AG04449 (cell line): Measurements from ENCODE around the genes COL4A6 and IL13RA1.

DNA sequence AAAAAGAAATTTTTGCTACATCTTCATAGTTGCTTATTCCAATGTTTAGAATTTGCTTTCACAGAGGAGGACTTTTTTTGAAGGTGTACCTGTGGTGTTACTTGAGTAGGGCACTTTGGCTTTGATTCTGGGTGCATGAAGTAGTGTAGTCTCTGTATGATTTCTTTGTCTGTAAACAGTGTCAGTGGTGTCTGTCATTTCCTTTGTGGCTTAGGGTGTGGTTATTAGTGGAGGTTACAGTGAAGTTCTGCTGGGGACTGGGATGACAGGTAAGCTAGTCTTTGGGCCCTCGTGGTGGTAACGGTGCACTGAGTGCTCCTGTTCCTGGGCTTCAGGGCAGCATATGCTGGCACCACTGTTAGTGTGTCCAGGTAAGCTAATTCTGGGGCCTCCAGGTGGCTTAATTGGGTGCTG is 26.2 kb upstream of the VSIG1 start:
- RRBS: no CpG with 5 or more reads among the region's 2 CpGs

GRCh38 chrX:108153600-108154112 is 62.1 kb downstream of the ATG4A start:
- RRBS: no CpG with 5 or more reads among the region's 2 CpGs

DNA sequence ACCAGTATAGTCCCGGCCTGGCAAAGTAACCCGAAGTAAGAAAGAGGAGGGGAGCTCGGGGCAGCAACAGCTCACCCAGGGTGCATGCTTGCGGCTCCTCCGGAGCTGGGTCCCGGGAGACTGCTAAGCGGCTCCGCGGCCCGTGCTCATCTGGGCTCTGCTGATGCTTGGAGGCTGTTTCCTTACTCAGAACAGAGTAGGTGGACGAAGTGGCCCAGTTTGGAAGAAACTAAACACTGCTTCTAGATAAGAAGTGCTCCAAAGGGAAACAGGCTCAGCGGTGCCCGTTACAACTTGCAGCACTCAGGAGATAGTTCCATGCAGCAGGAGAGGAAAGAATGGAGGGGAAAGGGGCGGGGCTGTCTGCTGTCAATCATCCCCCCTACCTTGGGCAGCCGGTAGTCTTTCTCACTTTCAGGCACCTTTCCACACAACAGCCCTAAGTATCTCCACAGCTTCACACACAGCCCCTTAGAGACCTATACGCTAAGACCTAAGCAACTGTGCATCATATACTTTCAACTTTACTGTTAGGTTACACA is at the start of gene COL4A6:
TSS of gene COL4A6 (minus strand) at position 312 of the 542 bp plus-strand sequence.
- RRBS: 7% methylated on average over 4 of the region's 16 CpGs

DNA sequence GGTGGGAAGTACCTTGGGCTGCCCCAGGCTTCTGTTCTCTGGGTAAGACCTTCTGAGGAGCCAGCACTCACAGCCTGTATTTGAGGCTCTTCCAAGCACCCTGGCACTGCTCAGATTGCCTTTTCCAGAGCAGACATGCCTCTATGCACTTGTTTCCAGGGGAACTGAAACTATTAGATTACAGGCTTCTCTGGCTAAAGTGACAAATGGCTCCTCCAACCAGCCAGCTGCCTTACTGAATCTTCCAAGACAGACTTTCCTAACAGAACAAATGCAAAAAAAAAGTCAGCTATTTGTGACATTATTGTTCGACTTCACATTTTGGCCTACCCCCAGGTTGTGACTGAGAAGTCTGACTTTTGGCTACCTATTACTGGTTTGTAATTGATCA is 111.4 kb upstream of the ACSL4 start:
- RRBS: no CpG with 5 or more reads among the region's 1 CpG

DNA sequence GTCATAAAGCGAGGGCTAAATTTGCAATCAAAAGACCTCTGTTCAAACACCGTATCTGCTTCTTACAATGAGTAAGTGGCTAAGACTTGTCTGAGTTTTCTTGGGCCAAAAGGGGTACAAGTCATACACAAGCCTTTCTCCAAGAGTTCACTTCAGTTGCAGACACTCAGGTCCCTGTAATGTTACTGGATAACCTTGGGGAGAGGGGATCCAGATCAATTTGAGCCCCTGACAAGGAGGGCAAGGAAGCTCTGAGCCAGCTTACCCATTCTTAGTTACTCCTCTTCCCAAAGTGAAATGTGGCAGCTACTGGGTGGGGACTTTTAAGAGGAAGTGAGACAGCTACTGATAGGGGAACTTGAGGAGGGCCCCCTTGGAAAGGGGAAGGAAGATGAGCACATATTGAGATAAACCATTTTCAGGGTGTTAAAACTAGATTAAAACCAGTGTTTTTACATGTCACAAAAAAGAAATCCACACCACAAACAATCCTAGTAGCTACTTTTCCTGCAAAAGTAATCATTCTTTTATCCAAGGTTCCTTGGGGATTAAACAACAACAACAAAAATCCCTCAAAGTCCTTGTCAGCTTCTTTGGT is 113.8 kb upstream of the TMEM164 start:
- RRBS: no CpG with 5 or more reads among the region's 2 CpGs

GRCh38 chrX:110022855-110023179 is 19.9 kb downstream of the TMEM164 start:
- RRBS: no CpG with 5 or more reads among the region's 4 CpGs

GRCh38 chrX:110055174-110055874 is 52.4 kb downstream of the TMEM164 start:
- RRBS: no CpG with 5 or more reads among the region's 9 CpGs

GRCh38 chrX:111400884-111401210 is 11.1 kb downstream of the DCX start:
- RRBS: no CpG with 5 or more reads among the region's 7 CpGs

- RRBS: no CpG with 5 or more reads among the region's 2 CpGs
Observed at GRCh38 chrX:111618285-111618484, 62.8 kb upstream of the ALG13 start.

- RRBS: 2% methylated on average over 29 of the region's 64 CpGs
Observed at GRCh38 chrX:111681451-111682533, 822 bp downstream of the ALG13 start.

DNA sequence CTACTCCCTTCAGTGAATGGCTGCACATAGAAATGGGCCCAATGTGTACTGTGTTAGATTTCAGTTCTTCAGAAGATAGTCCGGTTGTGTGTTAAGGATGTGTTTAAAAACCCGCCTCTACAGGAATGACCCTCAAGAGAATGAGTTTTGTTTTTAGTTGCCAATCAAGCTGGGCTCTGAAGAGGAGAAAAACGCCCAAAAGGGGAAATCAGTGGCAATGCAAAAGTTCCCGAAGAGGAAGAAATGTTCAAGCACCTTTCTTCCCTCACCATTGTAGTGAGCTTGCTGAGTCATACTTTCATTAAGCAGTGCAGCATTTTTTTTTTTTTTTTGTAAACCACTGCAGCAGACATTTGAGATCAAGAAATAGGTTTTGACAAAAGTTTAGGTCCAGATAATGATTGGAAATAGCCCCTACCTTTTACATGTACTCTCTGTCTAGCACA is 7.1 kb upstream of the TRPC5OS start:
- RRBS: no CpG with 5 or more reads among the region's 4 CpGs

DNA sequence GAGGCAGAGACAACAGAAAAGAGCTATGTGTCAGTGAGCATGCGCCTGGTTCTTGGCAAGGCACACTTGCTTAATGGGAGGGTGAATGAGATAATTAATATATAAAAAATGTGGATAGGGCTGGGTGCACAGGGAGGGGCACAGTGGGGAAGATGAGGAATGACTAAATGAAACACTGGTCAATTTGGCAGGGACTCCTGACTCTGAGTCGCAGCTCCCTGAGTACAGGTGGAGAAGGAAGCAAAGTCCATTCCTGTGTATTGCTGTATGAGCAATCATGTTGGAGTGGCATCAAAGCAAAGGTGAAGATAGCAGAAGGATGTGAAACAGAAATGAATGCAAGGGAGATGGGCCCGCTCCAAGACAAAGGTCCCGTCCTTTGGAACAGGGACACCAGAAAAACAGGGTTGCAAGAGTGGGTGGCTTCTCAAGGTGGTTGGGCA is 278.4 kb upstream of the AGTR2 start:
- RRBS: no CpG with 5 or more reads among the region's 4 CpGs

GRCh38 chrX:115899400-115900398 is 270.8 kb upstream of the AGTR2 start:
- RRBS: no CpG with 5 or more reads among the region's 19 CpGs

GRCh38 chrX:116693992-116694335 is 231.2 kb upstream of the CT83 start:
- RRBS: no CpG with 5 or more reads among the region's 18 CpGs

DNA sequence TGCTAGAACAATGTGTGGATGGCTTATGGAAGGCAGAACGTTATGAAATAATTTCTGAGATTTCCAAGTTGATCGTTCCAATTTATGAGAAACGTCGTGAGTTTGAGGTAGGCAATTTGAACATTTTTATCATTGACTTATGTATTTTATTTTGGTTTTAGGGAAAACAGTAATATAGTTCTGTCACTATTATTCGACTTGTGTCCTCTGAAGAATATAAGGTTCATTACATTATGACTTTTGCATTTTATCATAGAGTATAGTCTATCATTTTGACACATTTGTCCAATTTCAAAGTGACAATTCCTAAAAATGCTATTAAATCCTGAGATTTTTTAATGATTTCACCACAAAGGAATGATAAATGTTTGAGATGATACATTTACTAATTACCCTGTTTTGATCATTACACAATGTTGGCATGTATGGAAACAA is 56.4 kb upstream of the IL13RA1 start:
- RRBS: no CpG with 5 or more reads among the region's 5 CpGs

DNA sequence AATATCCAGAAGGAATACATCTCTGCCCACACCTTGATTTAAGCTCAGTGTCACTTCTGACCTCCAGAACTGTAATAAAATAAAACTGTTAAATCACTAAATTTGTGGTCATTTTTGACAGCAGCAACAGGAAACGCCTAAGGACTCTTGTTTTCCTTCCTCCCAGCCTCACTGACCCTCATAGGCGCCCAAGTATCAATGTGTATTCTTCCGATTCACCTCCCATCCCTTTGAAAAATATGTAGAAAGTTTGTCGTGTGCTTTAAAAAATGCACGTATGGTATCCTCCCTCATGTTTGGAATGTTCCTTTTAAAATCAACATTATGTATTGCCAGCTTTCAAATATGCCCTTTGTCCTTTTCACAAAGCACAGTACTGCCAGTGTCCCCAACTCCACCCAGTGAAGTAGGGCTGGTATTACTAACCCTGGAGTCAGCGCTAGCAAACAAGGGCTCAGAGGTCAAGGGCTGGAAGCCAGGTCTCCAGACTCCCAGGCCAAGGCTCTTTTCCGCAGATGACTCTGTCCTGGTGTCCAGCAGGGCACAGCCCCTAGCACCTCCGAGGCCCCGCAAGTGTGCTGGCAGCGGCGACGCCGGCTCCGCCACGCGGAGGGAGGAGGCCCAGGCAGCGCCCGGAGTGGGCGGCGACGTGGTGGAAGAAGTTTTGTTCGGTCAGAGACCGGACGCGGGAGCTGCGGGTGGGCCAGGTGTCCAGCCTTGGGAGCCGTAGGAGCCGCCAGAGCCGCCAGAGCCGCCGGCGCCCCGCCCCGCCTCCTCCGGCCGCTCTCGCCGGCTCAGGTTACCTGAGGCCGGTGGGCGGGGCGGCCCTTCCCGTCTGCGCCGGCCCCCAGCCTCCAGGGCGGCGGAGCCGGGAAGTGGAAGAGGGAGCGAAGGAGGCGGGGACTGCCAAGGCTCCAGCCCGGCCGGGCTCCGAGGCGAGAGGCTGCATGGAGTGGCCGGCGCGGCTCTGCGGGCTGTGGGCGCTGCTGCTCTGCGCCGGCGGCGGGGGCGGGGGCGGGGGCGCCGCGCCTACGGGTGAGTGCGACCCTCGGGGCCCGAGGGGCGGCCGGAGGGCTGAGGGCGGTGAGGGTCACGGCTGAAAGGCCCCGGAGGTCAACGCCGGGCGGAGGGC is at the start of gene IL13RA1:
TSS of gene IL13RA1 (plus strand) at position 915 of the 1,132 bp plus-strand sequence.
- RRBS: 2% methylated on average over 35 of the region's 79 CpGs

GRCh38 chrX:118988587-118989125 is 14.2 kb downstream of the LONRF3 start:
- RRBS: no CpG with 5 or more reads among the region's 6 CpGs

- RRBS: no CpG with 5 or more reads among the region's 5 CpGs
Observed at GRCh38 chrX:119389162-119389680, 9.9 kb upstream of the SLC25A43 start.

- RRBS: no CpG with 5 or more reads among the region's 1 CpG
Observed at GRCh38 chrX:119506143-119506442, 37.8 kb downstream of the SLC25A5 start.

DNA sequence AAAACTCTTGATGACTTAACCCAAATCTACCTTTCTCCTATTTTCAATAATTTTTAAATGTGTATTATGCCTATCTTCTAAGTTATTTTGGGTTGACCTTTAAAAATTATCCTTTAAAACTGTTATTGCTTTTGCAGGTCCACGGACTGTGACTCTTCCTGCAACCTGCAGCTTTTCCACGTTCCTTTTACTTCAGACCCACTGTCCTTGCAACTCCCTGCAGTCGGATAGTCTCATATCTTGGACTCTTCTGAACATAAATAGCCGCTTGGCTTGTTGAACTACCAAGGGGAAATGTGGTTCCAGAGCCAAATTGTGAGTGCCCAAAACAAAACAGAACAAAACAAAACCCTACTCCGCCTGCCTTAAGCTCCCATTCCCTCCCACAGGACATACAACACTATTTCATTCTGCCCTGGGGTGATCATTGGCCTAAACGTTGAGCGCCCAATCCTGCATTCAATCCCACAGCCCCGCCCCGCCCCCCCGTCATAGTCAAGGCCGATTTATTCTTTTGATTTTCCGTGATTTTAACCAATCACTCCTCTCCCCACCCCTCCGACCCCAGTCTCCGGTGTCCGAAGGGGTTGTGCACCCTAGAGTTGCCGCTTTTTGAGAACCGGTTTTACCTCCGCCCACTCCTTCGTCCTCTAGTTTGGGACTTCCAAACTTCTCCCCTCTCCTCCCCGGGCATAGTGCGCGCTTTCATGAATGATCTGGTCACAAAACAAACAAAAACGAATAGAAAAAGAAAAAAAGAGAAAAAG is 674 bp upstream of the UBE2A start:
- RRBS: 3% methylated on average over 4 of the region's 23 CpGs